M059J (cell line): ENCODE data around the gene ADRB1.

- RAMPAGE, long total RNA: no peak
Observed at GRCh38 chr10:113005329-113006143, 55.5 kb downstream of the TCF7L2 start.

GRCh38 chr10:113091597-113092445 lies 141.8 kb downstream of the TCF7L2 start:
- RAMPAGE, long total RNA: no peak

- RAMPAGE, long total RNA: no peak
Observed at GRCh38 chr10:113093834-113094449, 143.9 kb downstream of the TCF7L2 start.

GRCh38 chr10:113132701-113133319 lies 182.8 kb downstream of the TCF7L2 start:
- RAMPAGE, long total RNA: no peak

- RAMPAGE, long total RNA: no peak
Observed at GRCh38 chr10:113362485-113363094, 190.3 kb upstream of the HABP2 start.

DNA sequence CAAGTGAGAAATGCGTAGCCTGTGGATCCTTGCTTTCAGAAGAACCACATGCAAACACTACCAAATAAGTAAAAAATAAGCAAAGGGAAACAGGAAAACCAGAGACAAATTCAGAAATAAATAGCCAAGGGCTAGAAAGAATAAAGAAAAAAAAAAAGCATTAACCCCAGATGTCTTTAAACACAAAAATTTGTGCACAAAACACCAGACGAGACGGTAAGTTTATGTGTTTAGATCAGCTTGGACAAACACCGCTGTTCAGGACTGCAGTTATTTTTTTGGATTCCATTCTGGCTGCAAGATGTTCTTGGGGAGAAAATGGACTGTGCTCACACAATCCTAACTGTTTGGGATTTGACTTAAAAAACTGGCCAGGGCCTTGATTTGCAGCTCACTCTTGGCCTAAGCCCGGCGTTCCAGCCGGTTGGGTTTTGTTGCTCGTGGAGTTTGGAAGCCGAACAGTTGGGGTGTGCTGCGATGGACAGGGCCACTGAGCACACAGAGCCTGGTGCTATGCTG lies 168.0 kb upstream of the HABP2 start:
- RAMPAGE, long total RNA: no peak

GRCh38 chr10:113450468-113450841 lies 102.4 kb upstream of the HABP2 start:
- RAMPAGE, long total RNA: no peak

DNA sequence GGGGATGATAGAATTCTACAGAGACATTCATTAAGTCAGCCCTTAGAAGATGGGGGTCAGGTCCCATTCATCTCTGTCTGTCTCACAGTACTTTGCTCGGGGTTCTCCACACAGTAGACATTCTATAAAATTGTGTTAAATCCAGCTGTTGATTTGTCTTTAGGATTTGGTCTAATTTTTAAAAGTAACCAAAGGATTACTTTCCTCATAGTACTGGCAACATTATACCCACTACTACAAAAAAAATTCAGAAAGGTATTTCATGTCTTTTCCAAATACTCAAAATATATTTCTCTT lies 31.8 kb downstream of the HABP2 start:
- RAMPAGE, long total RNA: no peak

GRCh38 chr10:113709082-113709465 lies 29.4 kb downstream of the CASP7 start:
- RAMPAGE, long total RNA: no peak

DNA sequence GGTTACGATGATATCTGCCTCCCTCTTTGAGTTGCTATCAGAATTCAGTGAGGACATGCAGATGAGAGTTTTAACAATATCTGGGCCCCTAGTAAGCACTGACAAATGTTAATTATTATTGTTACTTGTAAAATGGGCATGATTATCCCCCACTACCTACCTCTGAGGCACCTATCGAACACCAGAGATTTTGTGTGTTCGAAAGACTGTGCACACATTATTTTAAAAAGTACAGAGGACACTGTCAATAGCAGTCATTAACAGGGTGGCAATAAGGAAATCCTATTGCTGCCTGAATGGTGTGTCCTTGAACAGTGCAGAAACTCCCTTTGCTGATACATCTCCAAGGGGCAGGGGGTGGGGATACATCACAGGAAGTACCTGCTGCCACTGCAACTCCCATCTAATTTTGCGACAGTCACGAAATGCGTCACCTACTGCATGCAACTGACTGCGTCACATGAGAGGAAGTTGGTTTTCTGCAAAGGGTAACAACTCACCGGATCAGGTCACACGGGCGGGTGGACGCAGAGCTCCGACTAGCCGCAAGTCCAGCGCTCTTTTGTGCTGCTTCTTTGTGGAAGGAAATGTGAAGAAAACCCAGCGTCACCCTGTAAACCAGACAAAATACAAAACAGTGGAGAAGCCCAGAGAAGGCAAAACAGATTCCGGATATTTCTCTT lies 32.6 kb upstream of the PLEKHS1 start:
- RAMPAGE, long total RNA: no peak

DNA sequence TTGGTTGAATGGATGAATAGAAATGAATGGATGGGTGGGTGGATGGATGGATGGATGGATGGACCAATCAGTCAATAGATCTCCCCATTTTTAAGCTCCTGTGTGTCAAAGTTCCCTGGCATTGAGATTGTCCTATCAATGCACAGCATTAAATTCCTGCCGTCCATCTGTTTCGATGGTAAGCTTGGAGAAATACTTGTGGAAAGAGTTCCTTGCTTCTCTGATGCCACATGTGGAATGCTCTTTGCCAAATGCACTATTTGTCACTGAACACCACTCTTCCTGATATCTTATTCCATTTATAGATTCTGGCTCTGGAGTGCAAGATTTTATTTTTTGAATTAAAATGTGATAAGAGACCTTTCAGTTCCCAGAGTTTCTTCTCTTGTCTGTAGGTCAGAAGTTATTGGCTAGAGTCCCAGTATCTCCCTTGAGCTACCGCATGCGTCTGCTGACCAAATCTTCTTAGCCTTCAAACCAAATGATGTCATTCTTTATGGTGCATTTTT lies 20.6 kb upstream of the ADRB1 start:
- RAMPAGE, long total RNA: no peak

DNA sequence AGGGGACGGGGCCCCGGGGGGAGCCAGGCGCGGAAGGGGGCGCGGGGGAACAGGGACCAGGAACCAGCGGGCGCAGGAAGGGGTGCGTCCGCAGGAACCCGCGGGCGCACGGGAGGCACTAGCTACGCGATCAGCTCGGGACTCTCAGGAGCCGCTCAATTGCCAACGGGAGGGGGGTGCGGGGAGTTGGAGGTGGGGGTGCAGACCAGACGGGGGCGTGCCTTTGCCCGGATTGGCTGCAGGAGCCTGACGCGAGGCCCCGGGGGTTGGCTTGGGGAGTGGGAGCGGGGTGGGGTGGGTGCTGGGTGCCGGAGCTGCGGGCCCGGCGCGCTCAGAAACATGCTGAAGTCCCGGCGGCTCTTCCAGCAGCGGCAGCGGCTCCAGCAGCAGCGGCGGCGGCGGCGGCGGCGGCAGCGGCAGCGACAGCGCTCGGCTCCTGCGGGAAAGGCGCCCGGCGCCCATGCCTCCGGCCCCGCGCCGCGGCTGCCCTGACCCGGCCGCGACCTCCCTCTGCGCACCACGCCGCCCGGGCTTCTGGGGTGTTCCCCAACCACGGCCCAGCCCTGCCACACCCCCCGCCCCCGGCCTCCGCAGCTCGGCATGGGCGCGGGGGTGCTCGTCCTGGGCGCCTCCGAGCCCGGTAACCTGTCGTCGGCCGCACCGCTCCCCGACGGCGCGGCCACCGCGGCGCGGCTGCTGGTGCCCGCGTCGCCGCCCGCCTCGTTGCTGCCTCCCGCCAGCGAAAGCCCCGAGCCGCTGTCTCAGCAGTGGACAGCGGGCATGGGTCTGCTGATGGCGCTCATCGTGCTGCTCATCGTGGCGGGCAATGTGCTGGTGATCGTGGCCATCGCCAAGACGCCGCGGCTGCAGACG lies at the start of gene ADRB1:
TSS of gene ADRB1 (plus strand) at position 334 of the 873 bp plus-strand sequence.
- RAMPAGE, long total RNA: no peak

GRCh38 chr10:114320458-114321354 lies 81.7 kb downstream of the VWA2 start:
- RAMPAGE, long total RNA: no peak

GRCh38 chr10:114349931-114350287 lies 54.4 kb downstream of the AFAP1L2 start:
- RAMPAGE, long total RNA: no peak

- RAMPAGE, long total RNA: no peak
Observed at GRCh38 chr10:114383940-114384451, 20.3 kb downstream of the AFAP1L2 start.

DNA sequence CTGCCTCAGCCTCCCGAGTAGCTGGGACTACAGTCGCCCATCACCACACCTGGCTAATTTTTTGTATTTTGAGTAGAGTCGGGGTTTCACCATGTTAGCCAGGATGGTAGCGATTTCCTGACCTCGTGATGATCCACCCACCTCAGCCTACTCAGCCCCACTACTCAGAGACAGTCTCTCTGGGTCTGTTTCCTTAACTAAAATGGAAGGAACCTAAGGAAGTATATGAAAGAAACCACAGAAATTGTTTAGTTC lies 23.7 kb upstream of the AFAP1L2 start:
- RAMPAGE, long total RNA: no peak

DNA sequence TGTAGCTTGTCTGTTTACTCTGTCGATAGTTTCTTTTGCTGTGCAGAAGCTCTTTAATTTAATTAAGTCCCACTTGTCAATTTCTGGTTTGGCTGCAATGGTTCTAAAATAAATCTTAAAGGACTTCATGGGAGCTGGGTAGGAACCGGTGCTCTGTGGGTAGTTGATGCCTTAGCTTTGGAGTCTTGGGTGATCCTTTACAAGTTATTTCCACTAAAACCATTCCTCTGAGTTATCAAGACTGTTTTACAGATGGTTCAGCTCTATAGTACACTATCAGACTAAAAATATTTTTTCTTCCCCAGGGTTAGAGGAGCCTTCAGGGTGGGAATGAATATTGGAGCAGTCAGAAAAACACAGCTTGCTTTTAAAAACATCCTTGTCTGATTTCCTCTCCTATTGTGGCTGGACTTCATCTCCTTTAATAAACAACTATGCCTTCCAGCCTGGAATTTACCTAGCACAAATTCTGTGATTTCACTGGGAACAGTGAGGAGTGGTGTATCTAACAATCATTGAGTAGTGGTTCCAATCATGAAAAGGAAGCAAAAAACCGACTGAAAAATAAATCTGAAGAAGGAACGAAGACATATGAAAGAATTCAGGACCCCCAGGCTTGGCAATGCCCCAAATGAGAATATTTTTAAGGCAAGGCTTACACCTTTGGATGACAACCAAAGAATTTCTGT lies 102.6 kb upstream of the AFAP1L2 start:
- RAMPAGE, long total RNA: no peak

GRCh38 chr10:114523735-114524394 lies 119.6 kb upstream of the AFAP1L2 start:
- RAMPAGE, long total RNA: no peak

GRCh38 chr10:114526137-114527493 lies 122.3 kb upstream of the AFAP1L2 start:
- RAMPAGE, long total RNA: no peak

- RAMPAGE, long total RNA: no peak
Observed at GRCh38 chr10:114541382-114542083, 116.5 kb downstream of the ABLIM1 start.